Colic lymph node (tissue), 1 donor: ENCODE data around the gene GTF3A.

- PRO-cap, result unidirectional peak, plus-strand start at chr13:25018160
Measured at GRCh38 chr13:25017801-25018307, 78.1 kb upstream of the PABPC3 start.

GRCh38 chr13:25046912-25047755, 48.8 kb upstream of the PABPC3 start:
- PRO-cap, result no peak

- PRO-cap, result no peak
Measured at GRCh38 chr13:25233543-25233906, 53.8 kb downstream of the MTMR6 start.

DNA sequence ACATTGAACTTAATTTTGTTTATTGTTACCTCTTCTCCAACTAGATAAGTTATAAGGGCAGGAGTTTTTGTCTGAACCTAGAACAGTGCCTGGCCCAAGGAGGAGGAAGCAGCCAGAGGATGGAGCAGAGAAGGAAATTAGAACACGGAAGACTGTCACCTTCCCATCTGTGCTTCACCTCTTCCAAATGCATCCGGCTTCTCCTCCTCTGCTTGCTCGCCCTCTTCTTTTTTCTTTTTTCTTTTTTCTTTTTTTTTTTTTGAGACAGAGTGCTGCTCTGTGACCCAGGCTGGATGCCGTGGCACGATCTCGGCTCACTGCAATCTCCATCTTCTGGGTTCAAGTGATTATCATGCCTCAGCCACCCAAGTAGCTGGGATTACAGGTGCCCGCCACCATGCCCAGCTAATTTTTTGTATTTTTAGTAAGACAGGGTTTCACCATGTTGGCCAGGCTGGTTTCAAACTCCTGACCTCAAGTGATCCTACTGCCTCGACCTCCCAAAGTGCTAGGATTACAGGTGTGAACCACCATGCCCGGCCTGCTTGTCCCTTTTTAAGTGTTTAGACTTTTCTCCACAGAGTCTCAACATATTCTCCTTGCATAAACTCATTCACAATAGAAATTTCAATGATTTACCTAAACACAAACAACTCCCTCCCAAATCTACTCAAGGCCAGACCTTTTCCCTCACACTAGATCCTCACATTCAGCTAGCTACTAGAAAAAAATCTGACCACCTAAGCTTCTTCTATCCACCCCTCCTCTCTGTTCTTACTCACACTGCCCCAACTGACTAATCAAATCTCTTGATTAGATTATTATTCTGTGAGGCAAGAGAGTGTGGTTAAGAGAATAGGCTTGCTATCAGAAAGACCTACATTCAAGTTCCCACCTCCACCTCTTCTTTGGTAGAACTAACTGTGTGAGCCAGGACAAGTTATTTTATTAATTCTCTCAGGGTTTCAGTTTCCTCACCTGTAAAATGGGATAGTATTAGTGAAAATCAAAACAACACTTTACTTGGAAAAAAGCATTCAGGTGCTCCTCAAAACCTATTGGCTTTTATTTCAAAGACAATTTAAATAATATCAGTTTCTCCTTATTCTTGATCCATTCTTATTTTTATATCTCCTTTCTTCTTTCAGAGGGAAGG, 4.5 kb downstream of the MTMR6 start:
- PRO-cap, result no peak

DNA sequence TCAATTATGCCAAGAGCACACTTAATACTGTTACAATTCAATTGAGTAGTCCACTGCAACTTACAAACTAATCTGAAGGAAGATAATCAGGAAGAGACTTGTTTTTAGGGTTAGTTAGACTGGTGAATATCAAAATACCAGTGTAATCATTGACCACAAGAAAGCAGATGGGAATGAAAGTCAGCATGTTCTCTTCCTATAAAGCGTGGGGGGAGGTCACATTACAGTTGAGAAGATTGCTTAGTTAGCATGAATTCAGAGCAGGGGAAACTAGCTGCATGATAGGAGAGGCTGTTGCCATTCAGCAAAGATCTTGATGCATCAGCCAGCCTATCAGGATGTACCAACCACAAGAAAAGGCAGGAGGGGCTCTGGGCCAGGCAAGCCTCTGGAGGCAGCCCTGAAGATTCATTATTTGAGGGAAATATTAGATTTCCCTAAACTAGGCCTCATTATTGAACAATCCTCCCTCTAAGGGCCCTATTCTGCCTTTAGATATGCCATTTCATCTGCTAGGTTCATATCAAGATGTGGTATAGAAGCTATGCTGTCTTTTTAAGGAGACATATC, 5.0 kb upstream of the MTMR6 start:
- PRO-cap, result no peak

GRCh38 chr13:25323553-25324261, 22.3 kb downstream of the NUP58 start:
- PRO-cap, result no peak

DNA sequence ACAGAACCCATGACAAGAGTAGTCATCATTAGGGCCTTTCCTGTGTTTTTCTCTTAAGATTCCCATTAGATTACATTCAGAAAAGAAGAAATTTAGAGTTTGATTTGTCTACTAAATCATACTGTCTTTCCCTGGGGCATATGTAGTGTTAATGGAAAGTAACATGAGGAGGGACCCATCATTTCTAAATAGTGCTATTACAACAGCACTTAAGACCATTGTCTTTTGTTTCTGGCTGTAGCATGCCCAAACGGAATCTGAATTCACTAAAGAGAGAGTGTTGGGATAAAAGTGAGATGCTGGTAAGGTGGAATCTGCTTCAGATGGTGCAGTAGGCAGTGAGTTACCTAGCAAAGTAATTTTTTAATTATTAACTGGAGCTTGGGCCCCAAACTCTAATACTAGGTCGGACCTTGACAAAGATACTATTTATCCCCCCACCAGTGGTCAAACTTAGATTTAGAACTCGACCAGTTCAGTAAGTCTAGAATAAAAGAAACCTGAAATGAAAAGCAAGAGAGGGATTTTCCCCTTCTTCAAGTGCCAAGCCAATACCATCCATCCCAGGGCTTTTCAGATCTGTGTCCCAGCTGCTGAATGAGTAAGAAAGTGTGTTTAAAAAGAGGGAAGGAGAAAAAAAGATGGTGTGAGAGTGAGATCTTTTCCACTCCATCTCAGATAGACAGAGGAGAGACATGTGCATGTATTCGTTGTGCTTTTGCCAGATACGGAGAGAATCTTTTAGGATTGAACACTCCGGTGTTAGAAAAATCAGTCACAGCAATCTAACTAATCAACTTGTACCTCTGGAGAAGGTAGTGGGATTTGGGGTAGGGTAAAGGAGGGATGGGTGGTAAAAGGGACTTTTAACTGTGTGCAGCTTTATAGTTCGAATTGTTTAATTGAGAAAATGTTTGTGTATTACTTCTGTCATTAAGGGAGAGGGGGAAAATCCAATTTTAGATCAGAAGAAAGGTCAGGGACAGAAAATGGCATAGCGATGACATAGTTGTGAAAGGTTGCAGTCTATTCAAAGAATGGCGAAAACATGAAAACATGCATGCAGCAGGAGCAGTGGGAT, 125.4 kb downstream of the CDK8 start:
- PRO-cap, result no peak

DNA sequence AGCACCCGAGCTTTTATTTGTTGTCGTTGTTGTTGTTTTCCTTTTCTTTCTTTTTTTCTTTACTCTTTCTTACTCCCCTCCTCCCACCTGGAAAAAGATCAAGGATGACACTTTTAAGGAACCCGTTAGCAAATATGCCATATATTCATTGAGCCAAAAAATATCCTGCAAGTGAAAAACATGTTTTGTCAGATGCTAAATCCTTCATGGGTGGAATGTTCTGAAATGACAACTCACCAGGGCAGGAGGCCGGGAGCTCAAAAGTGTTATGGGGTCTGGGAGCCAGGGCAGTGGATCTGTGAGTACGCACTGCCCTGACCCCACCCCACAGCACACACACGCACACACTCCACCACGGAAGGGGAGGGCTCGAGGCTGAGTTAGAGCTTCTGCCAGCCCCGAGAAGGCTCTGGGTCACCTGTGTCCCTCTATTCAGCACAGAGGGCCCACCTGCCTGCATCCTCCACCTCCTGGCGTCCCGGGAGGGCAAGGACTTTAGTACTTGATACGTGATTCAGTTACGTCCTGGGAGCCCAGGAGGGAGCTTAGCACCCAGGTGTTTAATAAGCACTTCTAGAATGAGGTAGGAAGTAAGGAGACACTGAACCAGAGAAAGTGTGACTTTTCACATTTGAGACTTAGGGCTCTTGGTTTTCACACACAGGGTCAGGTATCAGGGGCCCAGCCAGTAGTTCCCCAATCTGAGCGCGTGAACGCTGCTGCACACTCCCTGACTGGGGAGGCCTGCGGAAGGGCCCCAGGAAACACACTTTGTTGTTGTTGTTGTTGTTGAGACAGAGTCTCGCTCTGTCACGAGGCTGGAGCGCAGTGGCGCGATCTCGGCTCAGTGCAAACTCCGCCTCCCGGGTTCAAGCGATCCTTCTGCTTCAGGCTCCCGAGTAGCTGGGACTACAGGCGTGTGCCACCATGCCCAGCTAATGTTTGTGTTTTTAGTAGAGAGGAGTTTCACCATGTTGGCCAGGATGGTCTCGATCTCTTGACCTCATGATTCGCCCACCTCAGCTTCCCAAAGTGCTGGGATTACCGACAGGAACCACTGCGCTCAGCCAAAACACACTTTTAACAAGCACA, 190.1 kb upstream of the GPR12 start:
- PRO-cap, result no peak

DNA sequence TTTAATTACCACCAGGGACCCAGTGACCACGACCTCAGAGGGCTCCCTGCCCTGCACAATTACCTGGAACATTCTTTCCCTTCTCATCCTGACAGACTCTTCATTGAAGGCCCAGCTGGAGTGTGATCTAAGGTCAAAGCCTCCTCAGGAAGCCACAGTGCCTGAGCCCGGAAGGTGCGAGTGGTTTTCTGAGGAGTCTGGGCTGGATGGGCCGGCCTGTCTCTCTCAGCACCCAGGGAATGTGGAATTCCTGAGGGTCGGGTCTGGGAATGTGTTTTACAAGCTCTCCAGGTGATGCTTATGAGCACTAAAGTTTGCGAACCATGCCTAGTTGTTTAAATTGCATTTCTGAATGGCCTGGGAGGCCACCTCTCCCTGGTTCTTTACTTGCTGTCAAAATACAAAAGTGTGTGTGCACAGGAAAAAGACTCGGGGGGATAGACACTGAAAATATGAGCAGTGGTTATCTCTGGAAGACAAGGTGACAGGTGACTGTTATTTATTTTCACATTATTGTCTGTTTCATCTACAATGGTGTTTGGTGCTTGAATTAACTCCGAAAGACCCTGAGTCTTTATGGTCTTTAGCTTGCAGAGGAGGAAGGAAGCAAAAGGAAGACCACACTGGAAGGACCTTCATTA, 193.0 kb downstream of the USP12 start:
- PRO-cap, result no peak

GRCh38 chr13:26997322-26997932, 174.2 kb downstream of the USP12 start:
- PRO-cap, result bidirectional peak, plus-strand start at chr13:26997791, minus-strand start at chr13:26997450

- PRO-cap, result no peak
Measured at GRCh38 chr13:27099437-27099943, 72.1 kb downstream of the USP12 start.

- PRO-cap, result unidirectional peak, plus-strand start at chr13:27170553; unidirectional peak, plus-strand start at chr13:27170636; unidirectional peak, plus-strand start at chr13:27170836; bidirectional peak, plus-strand start at chr13:27171016, minus-strand start at chr13:27171042
Measured at GRCh38 chr13:27170269-27171156, 1.1 kb downstream of the USP12 start.

- PRO-cap, result no peak
Measured at GRCh38 chr13:27361969-27363052, 62.1 kb upstream of the GTF3A start.

DNA sequence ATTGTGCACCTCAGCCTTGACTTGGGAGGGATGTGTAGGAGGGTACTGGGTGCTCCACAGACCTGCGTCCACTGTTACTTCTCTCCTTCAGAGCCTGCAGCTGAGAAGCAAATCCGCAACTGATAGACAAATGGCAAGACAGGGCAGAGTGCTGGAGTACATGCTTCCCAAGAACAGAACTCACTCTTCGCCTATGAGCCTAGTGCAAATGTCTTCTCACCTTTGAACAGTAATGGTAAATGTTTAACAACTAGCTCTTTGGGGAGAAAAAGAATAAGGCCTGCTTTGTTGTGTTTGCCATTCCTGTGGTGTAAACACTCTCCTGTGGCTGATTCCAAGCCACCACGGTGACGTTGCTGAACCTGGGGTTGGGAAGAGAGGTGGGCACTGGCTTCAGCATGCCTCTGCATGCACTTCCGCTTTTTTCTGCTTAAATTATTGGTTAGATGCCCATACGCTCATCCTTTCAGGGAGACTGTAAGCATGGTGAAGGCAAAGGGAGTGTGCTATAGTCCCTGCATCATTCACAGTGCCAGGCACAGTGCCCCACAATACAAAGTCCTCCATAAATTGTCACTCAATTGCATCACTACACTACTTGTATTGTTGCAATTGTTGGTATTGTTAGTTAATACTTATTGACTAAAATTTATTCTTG, 28.1 kb upstream of the GTF3A start:
- PRO-cap, result no peak

- PRO-cap, result bidirectional peak, plus-strand start at chr13:27424633, minus-strand start at chr13:27424545
Measured at GRCh38 chr13:27424101-27425224, at the start of gene GTF3A. Gene GTF3A, plus strand, starts transcription at chr13:27424619.

DNA sequence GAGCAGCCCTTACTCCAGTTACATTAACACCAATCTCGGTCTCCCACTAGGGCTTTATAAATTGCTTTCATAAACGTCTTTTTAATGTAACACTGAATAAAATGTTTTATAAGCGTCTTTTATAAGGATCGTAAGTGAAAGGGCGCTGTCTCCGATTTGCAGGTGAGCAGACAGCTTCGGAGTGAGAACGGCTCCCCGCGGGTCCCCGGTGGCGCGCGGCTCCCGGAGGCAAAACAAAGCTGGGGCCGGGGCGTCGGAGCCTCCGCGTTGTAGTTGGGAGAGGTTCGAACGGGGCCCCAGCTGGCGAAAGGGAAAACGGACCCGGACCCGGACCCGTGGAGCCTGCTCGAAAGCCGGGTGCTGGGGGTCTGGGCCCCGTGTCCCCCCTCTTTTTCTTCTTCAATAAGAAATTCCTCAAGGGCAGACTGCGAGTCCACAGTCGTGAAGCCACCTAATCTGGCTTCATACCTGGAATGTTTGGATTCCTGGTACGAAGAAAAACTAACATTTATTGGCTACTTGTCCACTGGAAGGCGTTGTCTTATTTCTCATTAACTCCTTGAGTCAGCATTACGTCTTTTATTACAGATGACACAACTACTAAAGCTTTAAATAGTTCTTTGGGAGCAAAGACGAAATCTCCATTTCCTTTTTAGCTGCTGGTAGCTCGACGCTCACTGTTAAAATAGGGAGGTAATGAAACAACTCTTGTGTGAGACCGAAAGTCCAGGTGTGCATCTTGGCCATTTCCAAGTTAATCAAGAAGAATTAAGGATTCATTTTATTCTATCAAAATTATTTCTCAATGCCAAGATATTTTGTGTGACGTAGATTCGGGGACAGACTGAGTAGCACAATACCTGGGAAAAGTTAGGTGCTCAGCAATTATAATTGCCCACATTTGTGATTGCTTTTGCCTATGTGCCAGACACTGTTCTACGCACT, 694 bp upstream of the MTIF3 start:
- PRO-cap, result bidirectional peak, plus-strand start at position 236 of the sequence, minus-strand start at position 241 of the sequence; bidirectional peak, plus-strand start at position 645 of the sequence, minus-strand start at position 553 of the sequence; unidirectional peak, minus-strand start at position 687 of the sequence

- PRO-cap, result no peak
Measured at GRCh38 chr13:27666533-27667229, 45.0 kb downstream of the POLR1D start.

DNA sequence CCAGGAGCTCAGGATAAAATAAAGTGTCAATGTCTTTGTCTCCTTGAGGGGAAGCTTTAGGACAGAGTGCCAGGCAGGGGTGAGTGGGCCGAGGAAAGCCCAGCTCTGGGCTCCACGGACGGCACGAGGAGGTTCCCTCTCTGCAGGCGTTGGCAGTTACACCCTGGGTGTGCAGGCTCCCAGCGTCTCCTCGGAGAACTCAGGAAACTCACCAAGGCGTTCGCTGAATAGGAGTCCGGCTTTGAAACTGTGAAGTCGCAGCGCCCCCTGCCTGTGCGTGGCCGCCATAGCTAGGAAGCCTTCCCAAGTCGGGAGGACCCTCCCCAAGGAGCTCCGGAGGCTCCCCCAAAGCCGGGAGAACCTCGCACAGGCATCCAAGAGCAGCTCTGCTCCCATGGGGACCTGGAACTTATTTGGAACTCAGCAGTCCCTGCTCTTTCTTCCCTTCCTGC, 34.2 kb downstream of the GSX1 start:
- PRO-cap, result no peak

DNA sequence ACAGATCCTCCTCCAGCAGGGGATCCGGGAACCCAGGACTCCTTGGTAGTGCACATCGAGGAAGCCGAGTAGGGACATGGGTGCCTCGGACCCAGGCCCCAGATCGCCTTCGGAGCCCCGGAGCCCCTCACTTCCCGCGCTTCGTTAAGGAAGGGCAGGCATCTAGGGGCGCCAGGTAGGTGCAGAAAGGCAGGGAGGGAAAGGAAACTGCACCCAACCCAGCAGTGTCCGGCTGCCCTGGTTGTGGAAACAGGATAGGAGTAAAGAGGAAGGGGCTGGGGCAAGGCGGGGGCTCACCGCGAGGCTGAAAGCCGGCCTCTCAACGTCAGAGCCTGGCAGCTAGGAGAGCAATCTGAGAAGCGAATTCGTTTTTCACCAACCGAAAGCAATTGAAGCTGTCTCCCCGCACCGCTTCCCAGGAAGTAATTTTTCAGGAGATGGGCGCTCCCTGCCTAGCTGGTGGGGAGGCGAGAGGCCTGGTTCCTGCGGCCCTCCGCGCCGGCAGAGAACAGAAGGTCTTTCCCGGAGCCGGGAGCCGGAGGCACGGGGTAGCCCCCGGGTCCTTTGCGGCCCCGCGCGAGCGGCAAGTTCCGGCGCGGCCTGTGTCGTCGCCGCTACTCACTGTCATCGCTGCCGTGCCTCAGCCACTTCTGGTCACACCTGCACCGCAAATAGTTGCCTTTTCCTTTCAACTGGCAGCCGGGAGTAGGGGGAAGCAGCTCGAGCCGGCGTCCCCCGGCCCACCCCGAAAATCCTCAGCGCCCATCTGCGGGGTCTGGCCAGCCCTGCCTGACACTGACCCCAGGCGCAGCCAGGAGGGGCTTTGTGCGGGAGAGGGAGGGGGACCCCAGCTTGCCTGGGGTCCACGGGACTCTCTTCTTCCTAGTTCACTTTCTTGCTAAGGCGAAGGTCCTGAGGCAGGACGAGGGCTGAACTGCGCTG, 1.3 kb downstream of the PDX1 start:
- PRO-cap, result no peak

DNA sequence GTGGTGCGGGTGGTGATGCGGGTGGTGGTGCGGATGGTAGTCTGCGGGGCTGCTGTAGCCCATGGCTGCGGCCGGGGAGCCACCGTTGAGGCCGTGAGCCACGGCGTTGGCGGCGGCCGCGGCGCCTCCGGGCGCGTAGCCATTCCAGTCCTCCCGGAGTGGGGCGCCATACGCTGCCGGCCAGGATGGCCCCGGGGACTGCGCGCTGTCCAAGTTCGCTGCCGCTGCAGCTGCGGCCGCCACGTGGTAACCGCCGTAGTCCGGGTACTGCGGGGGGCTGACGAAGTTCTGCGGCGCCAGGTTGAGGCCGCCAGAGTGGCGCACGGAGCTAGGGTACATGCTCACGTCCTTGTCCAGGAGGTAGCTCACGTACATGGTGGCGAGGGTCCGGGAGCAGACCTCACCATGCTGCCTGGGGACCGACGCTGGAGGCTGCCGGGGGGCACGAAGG, 458 bp downstream of the CDX2 start:
- PRO-cap, result no peak